Measurements from ENCODE around the genes PCDHGA6, PCDHGC3 and PCDHGC5.

DNA sequence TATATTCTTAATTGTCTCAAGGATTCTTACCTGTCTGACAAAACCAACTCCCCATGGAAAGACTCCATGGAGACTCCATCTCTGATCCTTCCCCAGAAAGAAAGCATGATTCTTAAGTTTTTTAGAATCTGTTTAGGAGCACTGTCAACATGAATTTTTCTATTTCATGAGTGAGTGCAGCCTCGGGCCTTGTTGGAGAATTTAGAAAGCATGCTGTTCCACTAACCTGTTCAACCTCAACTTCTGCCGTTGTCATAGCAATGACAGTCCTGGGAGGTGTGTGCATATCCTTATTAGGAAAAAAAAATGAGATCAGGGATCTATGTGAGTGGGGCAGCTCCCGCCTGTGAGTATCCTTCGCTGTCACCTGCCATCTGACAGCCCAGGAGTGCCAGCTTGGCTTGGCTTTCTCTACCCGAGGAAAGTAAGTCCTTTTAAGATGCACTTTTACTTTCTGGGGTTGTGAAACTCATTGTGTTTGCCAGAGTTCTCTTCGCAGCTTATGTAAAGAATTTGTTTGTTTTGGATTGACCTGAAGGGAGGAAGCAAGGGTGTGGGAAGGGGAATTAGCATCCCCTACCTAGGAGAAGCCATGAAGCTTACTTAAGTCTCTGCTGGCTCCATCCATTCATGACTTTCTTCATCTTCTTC lies 21.8 kb downstream of the PCDHAC2 start:
- PRO-cap = no peak
- RAMPAGE, long total RNA = no peak

GRCh38 chr5:141003757-141004754 lies 37.8 kb downstream of the PCDHAC2 start:
- PRO-cap = no peak
- RAMPAGE, long total RNA = no peak

DNA sequence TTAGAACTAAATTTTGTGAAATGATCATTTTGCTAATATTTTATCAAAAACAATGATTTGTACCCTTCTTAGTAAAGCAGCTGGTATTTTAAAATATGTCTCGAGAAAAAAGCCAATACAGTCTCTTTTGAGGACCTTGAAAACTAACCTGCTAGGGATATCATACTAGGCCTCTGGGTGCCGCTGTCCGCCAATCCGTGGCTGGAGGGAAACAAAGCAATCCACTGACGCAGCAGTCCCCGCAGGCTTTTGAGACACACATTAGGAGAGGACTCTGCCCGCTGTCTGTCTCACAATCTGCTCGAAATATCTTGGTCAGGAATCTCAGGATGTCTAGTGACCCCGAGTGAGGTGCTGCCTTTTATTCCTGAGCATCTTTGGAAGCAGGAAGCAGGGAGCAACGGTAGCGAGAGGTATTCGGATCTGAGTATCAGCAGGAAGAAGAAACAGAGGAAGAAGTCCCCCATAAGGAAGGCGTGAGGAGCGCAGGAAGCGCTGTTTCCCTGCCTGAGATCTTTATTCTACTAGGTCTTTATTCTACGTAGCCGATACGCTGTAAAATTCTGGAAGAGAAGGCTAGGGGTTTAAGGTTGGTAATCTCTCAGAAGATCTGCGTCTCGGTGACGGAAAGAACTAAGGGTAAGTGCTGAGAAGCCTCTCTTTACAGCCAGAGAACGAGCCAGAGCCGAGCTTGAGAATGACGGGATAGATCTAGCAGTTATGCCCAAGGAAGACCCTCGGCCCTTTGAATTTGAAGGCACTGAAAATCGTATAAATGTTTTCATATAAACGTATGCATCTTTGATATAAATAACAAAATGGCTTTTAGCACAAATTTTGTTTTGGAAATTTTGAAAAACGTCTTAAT lies 4.1 kb upstream of the PCDHGA1 start:
- PRO-cap = no peak
- RAMPAGE, long total RNA = no peak

DNA sequence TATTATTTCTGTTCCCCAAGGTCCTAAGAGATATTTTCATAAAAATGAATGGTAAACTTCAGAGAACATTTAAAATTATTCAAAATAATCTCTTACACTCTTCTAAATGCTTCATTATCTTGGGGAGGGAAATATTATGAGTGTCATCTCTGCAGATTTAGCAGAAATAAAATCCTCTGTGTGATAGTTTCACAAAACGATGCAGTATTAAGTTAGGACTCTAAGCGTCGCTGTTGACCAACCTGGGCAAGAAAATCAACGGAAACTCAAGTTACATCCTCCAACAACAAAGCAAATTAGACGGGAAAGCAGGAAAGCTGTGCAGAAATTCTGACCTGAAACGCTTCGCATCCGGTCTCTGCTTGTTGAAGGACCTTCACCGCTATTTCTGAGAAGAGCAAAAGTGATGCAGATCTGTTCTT lies at the start of gene PCDHGA6:
Gene PCDHGA6 (plus strand): TSS at position 269 of the 422 bp plus-strand sequence.
- PRO-cap = no peak
- RAMPAGE, long total RNA = no peak

DNA sequence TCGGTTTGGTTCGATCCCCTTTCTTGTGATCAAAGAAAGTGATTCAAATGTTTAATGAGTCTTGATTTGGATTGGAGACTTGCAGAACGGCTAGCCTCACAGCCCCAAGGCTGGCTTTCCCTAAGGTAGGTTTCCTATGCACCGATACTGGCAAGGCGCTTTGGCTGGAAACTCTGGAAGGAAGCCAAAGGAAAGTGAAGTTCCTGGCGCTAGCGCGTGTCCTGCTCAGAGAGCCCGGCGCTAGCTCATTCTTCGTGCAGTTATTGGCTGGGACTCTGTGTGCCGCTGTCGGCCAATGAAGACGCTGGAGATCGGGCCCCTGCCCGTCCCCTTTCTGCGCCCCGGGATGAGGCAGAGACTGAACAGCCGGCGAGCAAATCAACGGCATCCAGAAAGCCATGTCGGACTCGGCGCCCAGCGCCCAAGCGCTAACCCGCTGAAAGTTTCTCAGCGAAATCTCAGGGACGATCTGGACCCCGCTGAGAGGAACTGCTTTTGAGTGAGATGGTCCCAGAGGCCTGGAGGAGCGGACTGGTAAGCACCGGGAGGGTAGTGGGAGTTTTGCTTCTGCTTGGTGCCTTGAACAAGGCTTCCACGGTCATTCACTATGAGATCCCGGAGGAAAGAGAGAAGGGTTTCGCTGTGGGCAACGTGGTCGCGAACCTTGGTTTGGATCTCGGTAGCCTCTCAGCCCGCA lies at the start of gene PCDHGC3:
Gene PCDHGC3 (plus strand): TSS at position 354 of the 697 bp plus-strand sequence.
- PRO-cap = bidirectional peak, plus-strand start at position 387 of the sequence, minus-strand start at position 251 of the sequence
- RAMPAGE, long total RNA = start-site peak on the plus strand centred at position 364 of the sequence, 41 bp wide, 246 and 164 reads in 2 replicates

- PRO-cap = no peak
- RAMPAGE, long total RNA = no peak
These were observed 967 bp downstream of the PCDHGC3 start for GRCh38 chr5:141476310-141477556.

DNA sequence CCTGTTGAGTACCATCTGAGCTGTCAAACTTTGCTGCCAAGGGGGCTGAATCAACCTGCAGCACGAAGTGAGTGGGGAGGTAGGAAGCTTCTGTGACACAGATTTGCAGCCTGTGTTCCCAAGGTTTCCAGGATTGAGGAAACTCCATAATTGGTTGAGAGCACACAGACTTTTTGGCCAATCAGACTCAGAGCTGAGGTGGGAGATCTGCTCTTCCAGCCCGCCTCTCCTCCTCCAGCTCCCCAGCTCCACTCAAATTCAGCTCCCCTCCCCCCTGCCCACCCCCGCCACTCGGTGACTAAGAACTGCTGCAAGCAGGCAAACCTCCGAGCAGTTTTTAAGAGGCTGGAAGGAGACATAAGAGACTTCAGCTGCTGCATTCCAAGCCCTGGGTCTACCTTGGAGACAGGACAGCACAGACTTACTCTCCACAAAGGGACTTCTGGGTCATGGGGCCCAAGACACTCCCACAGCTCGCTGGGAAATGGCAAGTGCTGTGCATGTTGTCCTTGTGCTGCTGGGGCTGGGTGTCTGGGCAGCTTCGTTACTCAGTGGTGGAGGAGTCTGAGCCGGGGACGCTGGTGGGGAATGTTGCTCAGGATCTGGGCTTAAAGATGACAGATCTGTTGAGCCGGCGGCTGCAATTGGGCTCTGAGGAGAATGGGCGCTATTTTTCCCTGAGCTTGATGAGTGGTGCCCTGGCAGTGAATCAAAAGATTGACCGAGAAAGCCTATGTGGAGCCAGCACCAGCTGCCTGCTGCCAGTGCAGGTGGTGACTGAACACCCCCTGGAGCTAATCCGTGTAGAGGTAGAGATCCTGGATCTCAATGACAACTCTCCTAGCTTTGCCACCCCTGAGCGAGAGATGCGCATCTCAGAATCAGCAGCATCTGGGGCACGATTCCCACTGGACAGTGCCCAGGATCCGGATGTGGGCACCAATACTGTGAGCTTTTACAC lies at the start of gene PCDHGC5:
Gene PCDHGC5 (plus strand): TSS at position 290 of the 961 bp plus-strand sequence.
- PRO-cap = no peak
- RAMPAGE, long total RNA = no peak

DNA sequence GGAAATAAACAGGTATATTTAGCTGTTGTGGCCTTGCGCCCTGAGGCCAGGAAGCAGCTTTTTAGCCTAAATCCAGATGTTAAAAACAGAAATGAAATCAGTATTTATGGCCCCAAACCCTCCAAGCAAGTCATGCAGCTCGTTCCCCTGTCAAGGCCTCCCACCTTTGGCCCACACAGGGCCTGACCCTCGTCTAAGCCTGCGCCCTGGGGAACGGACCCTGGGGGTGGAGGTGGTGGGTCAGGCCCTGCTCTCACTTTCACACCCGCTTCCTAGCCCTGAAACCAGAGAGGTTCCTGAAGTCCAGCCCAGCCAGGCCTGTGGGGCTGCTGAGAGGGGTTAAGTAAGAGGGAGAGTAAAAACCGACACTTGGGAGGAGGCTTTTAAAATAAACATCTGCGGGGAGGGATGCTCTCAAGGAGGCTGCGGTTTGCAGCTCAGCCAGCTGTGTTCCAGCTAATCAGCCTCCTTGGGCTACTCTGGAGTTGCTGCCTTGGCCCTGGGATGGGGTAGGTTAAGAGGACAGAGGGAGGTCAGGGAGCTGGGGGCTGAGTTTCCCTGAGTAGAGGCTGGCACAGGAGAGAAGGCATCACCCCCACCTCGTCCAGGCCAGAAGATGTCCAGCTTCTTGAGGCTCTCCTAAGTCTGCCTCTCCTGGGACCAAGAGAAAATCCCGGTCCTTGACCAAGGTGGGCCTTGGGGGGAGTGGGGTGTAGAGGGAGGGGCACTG lies 18.9 kb downstream of the PCDHGC5 start:
- PRO-cap = no peak
- RAMPAGE, long total RNA = no peak

DNA sequence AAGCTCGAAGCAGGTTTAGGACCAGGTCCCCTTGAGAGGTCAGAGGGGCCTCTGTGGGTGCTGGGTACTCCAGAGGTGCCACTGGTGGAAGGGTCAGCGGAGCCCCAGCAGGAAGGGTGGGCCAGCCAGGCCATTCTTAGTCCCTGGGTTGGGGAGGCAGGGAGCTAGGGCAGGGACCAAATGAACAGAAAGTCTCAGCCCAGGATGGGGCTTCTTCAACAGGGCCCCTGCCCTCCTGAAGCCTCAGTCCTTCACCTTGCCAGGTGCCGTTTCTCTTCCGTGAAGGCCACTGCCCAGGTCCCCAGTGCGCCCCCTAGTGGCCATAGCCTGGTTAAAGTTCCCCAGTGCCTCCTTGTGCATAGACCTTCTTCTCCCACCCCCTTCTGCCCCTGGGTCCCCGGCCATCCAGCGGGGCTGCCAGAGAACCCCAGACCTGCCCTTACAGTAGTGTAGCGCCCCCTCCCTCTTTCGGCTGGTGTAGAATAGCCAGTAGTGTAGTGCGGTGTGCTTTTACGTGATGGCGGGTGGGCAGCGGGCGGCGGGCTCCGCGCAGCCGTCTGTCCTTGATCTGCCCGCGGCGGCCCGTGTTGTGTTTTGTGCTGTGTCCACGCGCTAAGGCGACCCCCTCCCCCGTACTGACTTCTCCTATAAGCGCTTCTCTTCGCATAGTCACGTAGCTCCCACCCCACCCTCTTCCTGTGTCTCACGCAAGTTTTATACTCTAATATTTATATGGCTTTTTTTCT lies 23.5 kb downstream of the PCDHGC5 start:
- PRO-cap = no peak
- RAMPAGE, long total RNA = no peak

DNA sequence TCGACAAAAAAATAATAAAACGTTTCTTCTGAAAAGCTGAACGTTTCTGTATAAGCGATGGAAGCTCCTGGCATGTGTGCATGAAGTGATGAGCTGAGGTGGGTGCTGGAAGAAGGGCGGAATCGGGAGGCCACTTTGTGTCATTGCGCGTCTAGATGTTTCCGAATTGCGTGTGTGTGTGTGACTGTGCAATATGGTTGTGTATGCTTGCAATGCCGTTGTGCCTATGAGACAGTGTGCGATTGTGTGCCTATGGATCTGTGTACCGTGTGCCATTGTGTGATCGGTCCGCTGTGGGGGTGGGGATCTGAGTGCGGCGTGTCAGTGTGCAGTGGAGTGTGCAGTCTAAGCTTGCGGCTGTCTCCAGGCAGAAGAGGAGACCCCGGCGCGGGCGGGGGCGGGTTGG lies 24.1 kb downstream of the PCDHGC5 start:
- PRO-cap = no peak
- RAMPAGE, long total RNA = no peak

DNA sequence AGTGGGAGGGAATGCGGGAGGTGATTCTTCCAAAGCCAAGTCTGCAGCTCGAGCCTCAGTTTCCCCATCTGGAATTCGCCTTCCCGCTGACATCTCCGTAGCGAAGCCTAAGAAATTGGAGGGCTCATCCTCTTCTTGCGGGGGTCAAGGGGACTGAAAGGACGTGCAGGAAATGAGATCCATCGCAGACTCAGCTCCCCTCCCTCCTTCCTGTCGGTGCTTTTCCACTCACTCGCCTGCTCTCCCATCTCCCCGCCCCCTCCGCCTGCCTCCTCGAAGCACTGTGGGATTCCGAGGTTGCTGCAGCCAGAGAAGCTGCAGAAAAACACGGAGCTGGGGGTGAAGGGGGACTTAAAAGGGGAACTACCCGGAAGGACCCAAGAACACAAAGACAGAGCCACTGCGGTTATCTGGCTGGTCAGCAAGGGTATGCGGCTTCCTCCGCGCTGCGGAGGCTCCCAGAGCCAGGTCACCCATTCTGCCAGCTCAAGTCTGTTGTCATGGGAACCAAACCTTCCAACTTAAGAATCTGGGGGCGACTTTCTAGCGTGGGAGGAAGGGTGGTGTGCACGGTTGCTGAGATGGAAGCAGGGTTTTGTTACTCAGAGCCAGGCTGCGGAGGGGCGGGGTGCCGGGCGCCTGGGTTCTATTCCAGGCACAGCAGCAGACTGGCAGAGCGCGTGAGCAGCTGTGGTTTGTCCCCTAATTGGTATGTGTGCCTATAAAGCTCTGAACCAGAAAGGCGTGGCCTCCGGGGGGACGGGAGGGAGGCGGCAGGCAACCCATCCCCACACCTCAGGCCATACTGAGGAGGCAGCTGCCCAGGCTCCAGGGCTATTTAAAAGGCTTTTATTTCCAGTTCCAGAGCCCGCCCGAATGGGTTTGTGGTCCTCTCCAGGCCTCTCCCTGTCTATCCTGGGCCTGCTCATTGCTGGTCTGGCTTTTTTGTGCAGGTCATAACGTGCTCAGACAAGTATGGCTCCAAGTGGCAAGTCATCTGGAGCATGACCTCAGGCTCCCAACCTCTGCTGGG lies 25.0 kb downstream of the PCDHGC5 start:
- PRO-cap = bidirectional peak, plus-strand start at position 754 of the sequence, minus-strand start at position 327 of the sequence
- RAMPAGE, long total RNA = no peak

GRCh38 chr5:141514642-141514955 lies 25.7 kb downstream of the PCDHGC5 start:
- PRO-cap = no peak
- RAMPAGE, long total RNA = no peak

DNA sequence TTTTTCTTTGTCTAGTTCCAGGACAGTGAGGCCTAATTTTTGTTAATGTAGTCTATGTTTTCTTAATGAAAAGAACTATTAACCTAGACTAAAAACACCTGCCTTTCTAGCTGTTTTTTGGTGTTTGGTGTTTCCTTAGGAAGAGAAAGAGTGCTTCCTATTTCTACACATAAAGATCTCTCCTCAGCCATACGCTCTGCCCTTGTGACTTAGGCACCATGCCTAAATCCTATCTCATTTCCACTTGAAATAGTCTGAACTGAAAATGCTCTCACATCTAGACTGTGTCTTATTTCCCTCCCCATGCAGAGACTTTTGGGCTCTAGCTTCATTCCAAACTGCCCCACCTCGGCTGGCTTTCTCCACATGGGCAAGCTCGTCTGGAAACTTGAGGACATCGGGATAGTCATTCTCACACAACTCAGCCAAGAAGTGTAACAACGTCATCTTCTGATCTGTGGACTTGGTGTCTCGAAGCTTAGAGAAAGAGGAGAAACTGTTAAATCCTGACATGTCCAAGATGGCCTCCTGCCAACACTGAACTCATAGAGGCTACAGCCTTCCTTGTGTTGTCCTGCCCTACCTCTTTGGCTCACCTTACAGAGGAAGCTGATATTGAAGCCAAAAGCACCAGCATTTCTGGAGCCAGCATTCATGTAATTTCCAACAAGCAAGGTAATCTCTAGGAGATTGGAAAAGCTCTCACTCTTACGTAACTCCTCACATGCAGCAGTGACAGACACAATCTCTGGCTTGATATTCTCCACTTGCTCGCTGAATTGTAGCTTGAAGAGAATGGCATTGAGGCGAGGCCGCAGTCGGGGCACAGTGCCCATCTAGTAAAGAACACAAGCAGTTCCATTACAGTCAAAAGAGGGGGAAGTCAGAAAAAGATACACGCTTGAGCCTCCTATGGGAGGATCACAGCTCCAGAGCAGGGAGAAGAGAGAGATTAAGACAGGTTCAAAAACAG lies 39.5 kb downstream of the PCDHGC5 start:
- PRO-cap = no peak
- RAMPAGE, long total RNA = no peak

GRCh38 chr5:141529495-141529810 lies 40.6 kb downstream of the PCDHGC5 start:
- PRO-cap = no peak
- RAMPAGE, long total RNA = no peak

DNA sequence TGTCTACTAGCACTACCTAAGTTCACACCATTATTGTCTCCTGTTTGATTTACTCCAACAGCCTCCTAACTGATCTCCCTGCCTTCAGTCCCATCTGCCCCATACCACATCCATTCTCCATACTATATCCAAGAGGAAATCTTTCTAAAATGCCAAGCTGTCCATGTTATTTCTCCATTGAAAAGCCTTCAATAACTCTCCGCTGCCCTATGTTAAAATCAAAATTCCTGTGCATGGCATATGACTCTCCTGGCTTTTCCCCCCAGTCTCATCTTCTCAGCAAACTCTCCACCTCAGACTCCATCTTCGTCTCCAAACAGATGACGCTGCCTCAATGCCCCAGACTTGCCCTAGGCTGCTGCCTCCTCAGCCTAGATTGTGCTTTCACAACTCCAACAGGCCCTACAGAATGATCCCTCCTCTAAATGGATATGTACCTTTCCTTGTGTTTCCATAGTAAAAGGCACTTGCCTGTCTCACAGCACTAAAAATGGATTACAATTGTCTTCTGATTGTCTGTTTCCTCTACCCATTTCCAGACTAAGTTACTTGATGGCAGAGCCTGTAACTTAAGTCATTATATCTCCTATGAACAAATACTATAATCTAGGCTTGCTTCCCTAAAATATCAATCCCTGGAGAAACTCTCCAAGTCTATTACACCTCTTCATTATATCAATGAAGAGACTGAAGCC lies 27.8 kb downstream of the DIAPH1 start:
- PRO-cap = no peak
- RAMPAGE, long total RNA = no peak

GRCh38 chr5:141636186-141636653 lies 429 bp downstream of the HDAC3 start:
- PRO-cap = no peak
- RAMPAGE, long total RNA = no peak

DNA sequence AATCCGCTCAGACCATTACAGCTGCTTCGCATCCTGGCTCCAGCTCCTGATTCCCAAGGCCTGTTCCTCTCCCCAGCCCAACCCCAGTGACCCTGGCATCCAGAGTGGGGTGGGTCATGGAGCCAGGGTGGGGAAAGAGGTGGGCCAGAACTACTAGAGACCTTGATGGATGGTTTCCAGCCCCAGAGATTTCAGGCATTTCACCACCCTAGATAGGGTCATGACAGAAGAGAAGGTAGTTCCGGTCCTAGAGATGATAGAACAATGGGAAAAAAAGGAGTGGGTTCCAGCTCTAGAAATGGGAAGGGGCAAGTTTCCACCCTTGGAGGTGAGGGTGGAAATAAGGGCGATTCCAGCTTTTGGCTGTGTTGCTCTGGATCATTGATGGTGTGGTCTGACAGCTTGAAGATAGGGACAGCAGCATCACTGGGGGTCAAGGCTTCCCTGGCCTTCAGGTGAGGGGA lies 4.3 kb downstream of the RELL2 start:
- PRO-cap = no peak
- RAMPAGE, long total RNA = no peak

DNA sequence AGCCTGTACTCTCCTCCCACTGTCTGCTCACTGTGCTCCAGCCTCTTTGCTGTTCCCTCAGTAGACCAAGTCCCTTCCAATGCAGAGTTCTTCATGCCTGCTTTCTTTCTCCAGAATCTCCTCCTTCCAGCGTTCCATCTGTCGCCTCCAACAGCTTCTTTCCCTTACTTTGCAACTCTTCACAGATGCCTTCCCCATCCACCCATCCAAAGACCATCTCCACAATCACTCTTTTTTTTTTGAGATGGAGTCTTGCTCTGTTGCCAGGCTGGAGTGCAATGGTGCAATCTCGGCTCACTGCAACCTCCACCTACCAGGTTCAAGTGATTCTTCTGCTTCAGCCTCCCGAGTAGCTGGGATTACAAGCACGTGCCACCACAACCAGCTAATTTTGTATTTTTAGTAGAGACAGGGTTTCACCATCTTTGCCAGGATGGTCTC lies 1.5 kb upstream of the FCHSD1 start:
- PRO-cap = no peak
- RAMPAGE, long total RNA = no peak

GRCh38 chr5:141673268-141673678 lies 8.8 kb downstream of the ARAP3 start:
- PRO-cap = no peak
- RAMPAGE, long total RNA = no peak

DNA sequence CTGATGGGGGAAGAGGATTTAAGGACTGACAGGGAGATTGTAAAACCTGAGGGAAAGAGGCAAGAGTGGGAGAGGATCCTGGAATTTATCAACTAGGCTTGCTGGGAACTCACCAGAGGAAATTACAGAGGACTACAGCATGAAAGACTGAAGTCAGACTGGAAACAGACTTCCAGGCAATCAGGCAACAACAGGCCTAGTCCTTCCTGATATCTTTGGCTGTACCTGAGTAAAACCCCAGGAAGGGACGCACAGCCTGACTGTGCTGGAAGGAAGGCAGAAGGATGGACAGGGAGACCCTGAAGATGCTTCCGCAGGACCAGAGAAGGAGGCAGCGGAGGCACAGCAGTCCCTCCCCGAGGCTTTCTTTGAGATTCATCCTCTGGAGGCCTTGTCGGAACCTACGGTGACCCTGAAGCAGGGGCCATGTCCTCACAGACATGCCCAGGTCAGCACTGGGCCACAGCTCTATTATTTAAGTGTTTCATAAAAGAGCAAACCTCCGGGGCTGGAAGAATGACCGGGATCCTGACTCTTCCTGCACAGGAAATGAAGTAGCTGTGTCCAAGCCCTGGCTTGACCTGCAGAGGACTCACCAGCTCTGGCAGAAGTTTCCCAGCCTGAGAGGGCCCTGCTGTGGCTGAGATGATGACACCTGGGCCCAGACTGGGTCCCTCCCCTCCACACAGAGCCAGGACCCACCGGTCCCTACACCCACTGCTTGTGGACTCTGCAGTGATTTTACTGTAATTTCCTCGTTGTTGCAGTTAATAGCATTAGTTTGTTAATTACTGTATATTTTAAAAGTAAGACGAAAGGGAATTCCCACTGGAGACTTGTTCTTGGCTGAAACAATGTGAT lies 72.4 kb downstream of the PCDH1 start:
- PRO-cap = no peak
- RAMPAGE, long total RNA = no peak